Paraaortic lymph node (tissue), 1 donor: ENCODE measurements around a stretch of chr5.

DNA sequence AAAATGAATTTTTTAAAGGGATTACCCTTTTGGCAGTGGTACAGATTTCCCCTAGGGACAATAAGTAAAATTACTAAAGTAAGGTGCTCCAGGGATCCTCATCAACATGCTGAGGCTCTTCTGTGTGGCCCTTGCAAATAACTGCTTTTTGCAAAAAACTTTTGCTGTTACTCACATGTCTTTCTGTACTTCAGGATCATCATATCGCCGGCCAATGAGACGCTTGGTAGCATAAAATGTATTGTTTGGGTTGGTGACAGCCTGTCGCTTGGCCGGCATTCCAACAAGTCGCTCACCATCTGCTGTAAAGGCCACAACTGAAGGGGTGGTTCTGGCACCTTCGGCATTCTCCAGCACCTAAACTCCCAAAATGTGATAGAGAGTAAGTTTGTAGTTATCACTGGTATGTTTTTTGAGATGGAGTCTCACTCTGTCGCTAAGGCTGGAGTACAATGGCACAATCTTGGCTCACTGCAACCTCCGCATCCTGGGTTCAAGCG, 4.4 kb downstream of the HSPA9 start:
- PRO-cap = no peak

- PRO-cap = no peak
These were observed 57.8 kb upstream of the HSPA9 start for GRCh38 chr5:138632869-138633497.

DNA sequence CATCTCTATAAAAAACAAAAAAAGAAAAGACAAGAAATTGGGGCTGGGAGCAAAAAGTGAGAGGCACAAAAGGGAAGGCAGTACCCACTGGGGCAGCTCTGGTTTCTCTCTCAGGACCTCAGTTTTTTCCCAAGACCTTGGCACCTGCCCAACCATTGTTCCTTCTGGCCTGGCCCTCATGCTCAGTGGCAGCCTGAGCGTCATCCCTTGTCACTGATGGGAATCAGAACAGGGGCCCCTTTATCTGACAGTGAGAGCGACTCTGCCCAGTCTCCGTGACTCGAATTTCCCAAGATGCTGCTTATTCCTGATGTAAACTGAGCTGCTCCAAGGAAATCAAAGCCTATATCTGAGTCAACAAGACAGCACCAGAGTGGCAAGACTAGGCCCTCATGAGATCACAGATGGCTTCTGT, 80.6 kb upstream of the HSPA9 start:
- PRO-cap = no peak

DNA sequence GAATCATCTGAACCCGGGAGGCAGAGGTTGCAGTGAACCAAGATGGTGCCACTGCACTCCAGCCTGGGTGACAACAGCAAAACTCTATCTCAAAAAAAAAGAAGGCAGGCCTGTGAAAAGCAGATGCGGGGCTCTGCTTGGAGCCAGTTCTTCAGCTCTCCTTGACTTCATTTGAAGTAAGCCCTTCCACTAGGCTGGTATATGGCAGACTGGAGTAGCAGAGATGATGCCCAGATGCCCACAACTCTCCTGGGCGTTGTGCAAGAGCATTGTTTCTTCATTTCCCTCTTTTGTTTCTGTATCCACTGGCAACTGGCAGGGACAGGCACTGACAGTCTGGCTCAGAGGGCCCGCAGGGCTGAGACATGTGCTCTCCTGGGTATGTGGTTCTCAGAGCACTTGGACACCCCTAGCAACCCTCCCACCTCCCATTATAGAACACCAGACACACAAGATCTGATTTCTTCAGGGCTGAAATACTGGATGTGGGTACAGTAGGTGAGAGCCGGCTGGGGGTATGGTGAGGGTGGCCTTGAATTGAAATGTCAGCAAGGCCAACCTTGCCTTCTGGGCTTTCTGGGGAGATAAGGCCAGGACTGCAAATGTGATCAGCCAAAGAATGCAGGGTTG, 28.8 kb upstream of the CTNNA1 start:
- PRO-cap = no peak

GRCh38 chr5:138766138-138766765, 13.0 kb downstream of the CTNNA1 start:
- PRO-cap = no peak

GRCh38 chr5:138960120-138960624, 85.0 kb upstream of the LRRTM2 start:
- PRO-cap = no peak

GRCh38 chr5:138974103-138974790, 99.1 kb upstream of the LRRTM2 start:
- PRO-cap = no peak

DNA sequence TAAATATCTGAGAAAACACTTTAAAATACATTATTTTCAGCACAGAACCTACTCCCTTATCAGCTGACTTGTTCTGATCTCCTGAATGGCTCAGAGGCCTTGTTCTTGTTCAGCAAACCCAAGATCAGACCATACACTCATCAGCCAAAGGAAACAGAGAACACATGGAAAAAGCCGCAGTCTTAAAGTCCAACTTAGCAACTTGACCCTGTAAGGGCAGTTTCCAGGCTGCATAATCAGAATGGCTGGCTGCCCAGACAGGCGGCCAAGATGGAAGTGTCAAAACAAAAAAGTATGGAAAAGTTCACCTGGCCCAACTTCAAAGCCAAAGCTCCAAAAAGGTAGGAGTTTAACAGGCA, 56.4 kb downstream of the SIL1 start:
- PRO-cap = no peak

DNA sequence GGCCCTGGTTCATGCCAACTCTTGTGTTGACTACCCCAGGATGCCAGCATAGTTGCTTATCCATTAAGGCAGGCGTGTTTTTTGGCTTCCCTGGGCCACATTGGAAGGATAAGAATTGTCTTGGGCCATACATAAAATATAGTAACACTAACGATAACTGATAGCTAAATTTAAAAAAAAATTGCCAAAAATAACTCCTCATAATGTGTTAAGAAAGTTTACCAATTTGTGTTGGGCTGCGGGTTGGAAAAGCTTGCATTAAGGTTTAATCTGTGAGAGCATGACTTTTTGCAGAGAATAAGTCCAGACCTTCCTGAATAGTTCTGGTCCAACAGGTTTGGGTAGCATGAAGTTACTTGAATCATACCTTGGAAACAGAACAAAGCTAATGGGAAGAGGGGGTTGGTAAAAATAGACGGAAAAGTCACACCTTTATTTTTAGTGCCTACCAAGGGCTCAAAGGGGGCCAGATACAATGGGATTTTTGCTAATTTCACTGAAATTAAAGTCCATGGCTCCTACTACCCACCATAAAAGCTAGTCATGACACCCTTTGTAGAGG, 17.2 kb upstream of the MATR3 start:
- PRO-cap = no peak

- PRO-cap = no peak
These were observed 3.2 kb downstream of the MATR3 start for GRCh38 chr5:139296584-139297342.

DNA sequence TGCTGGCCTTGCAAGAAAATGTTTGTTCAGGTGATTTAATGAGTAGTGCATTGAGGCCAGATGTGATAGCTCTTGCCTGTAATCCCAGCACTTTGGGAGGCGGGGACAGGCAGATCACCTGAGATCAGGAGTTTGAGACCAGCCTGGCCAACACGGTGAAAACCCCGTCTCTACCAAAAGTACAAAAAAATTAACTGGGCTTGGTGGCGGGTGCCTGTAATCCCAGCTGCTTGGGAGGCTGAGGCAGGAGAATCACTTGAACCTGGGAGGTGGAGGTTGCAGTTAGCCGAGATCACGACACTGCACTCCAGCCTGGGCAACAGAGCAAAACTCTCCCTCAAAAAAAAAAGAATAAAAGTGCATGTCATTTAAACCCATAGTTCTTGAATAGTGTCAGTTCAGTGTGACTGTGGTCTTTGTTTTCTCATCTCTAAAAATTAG, 13.0 kb upstream of the PAIP2 start:
- PRO-cap = no peak

GRCh38 chr5:139363802-139364328, 19.2 kb downstream of the SLC23A1 start:
- PRO-cap = no peak

DNA sequence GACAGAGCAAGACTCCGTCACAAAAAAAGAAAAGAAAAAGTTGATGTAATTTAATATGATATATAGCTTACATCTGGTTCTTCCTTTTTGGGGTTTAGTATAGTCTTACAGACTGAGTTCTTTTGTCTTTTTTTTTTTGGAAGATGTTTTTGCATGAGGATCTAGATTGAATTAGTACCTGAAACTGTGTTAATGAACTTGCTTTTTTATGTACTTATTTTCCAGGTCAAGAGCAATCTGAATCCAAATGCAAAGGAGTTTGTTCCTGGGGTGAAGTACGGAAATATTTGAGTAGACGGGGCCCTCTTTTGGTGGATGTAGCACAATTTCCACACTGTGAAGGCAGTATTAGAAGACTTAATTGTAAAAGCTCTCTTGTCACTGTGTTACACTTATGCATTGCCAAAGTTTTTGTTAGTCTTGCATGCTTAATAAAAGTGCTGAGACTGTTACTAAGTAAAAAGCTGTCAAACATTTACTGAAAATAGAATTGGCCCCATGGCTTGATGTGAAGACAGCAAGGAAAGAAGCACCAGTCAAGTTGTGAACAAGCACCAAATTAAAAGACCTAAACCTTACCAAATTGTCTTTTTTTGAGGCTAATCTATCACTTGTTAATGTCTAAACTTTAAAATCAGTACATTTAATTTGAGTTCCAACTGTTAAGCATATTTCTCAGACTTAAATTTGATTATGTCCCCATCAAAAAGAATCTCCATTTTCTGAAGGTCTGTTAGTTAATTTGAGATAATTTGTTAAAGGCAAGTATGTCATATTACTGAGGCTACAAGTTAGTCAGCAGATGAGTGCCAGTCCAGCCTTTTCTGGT, 14.4 kb downstream of the SLC23A1 start:
- PRO-cap = no peak

DNA sequence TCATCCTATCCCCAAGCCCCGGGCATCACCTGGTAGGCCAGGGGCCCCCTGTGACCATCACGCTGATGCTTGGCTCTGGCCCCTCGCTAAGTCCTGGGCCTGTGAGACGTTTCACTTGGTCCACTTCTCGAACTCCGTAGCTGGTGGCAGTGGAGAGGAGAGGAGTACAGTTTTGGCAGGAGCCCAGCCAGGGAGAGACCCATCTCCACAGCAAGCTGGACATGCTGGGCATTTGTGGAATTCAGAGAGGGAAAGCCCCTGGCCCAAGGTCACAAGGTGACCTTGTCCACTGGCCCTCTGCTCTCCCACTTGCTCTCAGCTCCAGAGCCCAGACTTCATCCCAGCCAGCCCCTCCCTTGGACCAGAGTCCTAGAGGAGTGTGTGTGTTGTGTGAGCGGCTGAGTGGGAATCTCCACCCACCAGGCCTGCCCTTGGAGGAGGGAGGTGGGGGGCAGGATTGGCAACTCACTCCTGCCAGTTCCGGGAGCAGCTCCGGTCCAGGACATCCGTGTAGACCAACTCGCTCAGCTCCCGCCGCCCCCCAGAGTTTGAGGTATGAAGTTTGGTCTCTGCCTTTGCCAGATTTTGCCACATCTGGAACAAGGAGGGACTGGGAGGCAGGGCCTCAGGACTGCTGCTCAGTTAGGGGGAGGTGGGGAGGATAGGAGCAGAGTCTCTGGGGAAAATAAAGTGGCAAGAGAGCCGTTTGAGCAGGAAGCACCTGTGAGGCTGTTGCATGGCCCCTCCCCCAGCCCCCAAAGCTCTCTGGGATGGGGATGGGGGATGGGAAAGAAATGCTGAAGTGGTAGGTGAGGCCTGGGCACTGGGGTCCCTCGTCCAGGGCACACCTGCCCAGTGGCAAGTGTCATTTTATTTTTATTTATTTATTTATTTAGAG, 1.5 kb downstream of the MZB1 start:
- PRO-cap = no peak

- PRO-cap = no peak
These were observed 10.6 kb upstream of the SPATA24 start for GRCh38 chr5:139414376-139415003.

GRCh38 chr5:139461200-139461579, 1.4 kb downstream of the ECSCR start:
- PRO-cap = no peak

DNA sequence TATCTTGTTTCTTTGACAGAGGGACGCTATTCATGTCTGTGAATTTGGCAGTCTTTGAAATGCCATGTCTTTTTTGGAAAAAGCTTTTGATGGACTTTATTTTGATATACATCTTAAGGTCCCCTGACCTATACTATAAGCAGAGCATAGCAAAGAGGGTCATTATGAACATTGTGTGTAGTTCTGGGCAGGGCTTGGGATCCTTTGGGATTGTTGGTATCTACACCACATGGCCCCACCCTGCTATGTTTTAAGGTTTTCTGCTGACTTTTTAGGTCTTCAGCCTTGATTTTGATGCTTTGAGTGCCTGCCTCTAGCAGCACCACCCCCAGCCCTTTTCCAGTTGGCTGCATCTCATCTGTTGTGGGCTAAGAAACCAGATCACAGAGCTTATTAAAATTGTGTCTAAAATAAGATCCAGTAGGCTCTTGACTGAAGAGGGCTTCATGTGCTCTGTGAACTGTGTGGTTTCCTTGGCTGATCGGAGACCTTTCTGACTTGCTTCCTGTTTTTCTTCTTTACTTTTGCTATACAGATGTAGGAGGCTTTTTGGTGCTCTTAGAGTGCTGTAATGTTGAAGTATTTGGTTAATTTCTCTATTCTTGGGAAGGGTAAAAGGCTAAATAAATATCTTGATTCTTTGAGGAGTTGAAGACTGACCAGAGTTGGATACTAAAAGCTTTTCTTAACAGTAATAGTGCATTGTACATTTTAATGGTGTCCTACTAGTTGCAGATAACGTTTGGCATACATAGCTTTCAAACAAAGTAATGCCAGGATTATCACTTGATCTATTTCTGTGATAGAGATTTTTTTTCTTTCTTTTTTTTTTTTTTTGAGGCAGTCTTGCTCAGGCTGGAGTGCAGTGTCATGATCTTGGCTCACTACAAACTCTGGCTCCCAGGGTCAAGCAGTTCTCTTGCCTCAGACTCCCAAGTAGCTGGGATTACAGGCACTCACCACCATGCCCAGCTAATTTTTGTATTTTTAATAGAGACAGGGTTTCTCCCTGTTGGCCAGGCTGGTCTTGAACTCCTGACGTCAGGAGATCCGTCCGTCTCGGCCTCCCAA, 4.4 kb downstream of the UBE2D2 start:
- PRO-cap = bidirectional peak, plus-strand start at position 408 of the sequence, minus-strand start at position 345 of the sequence; unidirectional peak, minus-strand start at position 483 of the sequence

DNA sequence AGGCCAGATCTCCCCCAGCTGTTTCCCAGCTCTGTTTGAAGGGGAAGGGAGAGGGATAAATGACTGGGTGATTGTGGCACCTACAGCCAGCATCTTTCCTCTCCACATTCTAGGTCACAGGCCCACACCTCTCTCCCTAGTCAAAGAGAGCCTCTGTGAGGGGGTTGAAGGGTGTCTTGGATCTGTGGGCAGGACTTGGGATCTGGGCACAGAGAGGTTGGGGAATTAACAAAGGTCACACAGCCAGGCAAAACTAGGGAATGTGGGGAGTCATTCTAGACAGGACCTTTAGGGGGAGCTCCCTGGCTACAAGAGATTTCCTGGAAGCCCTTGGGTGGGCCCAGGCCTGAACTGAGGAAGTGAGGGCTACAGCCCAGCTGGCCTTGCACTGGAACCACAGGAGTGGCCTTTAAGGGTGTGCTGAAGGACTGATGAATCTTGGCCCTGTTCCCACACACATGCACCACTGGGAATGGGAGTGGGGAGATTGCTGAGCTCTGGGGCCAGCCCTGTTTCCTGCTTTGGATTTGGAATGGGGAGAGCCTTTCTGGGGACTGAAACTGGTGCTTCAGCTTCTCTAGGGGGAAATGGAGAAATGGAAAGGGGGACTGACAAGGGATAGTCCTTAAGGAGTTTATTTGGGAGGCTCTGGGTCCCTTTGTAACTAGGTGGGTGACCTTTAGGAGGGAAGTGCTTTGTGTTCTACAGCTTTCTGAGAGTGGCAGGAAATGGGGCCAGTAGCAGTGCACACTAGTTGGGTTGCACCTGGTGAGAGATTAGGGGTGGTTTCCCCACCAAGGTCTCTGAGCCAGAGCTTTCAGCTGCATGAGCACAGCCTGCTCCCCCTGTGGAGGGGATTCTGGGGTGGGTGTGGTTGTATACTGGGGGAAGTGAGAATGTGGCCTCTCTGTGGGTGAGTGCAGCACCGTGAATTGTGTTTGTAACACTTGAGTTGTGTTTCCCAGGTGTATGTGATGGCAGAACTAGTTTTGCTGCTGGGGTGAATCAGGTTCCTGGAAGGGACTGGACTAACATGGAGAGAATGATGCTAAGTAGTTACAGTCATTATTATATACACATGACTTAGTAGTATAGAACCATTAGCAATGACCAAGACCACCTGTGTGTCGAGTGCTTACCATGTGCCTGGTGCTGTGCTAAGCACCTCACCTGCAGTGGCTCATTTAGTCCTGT, 12.2 kb upstream of the CXXC5 start:
- PRO-cap = bidirectional peak, plus-strand start at position 811 of the sequence, minus-strand start at position 720 of the sequence

DNA sequence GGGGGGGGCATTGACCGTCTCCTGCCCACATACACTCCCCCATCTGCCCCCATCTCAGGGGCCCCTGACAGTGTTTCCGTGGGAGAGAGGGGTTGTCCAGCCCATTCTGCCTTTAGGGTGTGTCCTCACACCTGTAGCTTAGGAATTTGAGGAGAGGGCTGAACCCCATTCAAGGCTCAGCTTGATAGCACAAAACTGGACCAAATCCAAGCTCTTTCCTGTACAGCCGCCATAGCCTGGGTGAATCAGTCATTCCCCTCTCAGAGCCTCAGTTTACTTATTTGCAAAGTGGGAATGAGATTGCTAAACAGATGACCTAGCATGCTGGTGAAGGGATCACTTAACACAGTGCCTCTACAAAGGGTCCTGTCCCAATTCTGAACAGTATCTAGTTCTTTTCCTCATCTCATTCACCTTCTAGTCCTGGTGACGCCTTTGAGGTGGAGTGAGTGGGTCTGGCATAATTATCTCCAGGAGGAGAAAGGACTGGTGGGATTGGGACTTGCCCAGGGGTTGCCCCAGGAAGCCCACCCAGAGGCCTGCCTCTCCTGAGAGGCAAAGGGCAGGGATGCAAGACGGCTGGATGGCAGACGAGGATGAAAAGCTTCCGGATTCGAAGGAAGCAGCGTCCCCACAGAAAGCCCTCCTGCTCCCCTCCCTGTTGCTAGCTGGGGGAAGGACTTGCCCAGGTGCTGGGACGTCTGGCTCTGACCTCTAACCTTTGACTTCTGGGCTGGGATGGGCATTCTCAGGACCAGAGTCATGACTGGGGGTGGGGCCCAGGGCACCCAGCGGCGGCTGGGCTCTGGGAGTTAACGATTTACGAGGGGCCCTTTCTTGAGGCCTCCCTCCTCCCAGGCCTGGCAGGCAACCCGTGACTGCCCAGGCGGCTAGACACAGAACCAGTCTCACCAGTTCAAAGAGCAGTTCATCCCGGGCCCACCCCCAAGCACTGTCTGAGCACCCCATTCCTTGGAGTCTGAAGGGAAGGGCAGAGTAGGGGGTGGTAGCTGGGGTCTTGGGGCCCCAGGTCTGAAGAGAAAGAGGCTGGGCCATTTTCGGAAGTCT, 5.5 kb upstream of the CXXC5 start:
- PRO-cap = no peak

DNA sequence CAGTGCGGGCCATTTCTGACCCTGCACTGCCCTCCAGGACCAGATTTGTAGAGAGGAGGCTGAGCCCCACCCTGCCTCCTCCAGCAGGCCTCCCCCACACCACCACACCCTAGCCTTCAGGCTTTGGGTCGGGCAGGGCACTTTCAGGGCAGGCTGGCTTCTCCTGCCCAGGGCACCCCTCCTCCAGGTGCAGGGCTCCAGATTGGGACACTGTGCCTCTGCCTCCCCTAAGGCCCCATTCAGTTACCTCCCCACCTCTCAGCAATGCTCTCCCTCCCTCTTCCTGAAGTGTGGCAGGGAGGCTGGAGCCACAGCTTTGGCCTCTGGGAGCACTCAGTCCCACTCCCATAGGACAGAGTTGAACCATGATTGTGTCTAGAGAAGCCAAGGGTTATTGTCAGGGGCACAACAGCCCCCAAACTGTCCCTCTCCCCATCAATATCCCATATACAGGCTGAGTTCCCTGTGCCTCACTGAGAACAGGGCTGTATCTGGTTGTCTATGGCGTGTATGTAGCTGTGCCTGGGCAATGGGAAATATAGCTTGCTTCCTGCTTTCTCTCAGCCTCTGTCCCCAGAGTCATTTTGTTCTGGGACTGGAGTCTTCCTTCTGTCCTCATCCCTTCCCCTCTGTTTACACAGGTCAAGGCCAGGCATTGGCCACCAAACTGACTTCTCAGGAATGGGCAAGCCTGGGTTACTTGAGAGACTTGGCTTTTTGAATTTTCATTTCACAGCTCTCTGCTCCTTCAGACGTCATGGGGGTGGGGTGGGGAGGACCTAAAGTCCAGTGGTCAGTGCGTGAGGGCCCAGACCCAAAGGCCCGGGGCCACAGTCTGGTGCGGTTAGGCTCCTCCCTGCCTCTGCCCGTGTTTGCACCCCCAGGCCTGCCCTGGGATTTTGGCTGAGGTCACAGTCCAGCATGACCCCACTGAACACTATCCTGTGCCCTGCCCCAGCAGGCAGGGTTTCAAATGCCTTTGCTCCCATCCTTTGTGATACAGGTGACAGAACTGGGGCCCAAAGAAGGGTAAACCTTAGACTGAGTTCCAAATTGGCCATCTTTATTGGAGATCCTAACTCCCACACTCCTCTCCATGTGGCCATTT, 4.4 kb upstream of the CXXC5 start:
- PRO-cap = no peak